GM23338 (cell line): Measurements from ENCODE around the genes JAK2, TPD52L3 and GLDC.

DNA sequence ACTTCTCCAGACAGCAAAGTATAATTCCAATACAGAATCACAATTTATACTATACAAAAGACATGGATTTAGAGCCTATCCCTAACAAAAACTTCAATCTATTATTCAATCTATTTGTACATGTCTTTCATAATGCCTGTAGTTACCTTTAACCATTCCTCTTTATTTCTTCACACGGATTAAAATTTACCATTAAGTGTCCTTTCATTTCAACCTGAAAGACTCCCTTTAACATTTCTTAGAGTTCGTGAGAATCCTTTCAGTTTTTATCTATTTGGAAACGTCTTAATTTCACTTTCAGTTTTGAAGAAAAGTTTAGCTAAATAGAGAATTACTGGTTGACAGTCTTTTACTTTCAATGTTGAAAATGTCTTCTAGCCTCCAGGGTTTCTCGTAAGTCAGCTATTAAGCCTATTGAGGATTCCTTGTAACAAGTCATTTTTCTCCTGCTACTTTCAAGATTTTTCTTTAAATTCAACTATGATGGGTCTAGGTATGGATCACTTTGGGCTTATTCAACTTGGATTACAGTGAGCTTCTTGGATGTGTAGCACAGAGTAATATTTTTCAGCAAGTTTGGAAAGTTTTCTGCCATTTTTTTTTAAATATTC is 48.6 kb downstream of the RFX3 start:
- PRO-cap = no peak
- RAMPAGE, long total RNA = no peak

GRCh38 chr9:3513486-3514077 is 12.2 kb downstream of the RFX3 start:
- PRO-cap = no peak
- RAMPAGE, long total RNA = no peak

DNA sequence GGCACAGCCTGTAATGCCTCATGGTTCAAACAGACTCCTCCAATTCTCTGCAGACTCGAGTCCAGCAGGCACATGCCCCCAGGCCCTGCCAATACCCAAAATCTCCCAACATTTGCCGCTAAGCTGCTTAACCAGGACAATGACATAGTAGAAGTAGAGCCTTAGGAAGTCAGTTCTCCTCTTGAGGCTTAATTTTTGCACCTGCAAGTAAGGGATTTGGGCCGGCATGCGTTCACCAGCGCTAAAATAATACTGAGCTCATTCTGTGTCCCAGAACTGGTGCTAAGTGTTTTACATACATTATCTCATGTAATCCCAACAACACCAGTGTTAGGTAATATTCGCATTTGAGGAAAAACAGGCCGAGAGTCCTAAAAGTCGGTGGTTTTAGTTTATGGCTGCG is 1.4 kb upstream of the RFX3 start:
- PRO-cap = bidirectional peak, plus-strand start at position 42 of the sequence, minus-strand start outside the sequence
- RAMPAGE, long total RNA = no peak

- PRO-cap = no peak
- RAMPAGE, long total RNA = no peak
These were observed 263.7 kb upstream of the RFX3 start for GRCh38 chr9:3789508-3789825.

GRCh38 chr9:4104181-4104982 is 195.5 kb downstream of the GLIS3 start:
- PRO-cap = no peak
- RAMPAGE, long total RNA = no peak

DNA sequence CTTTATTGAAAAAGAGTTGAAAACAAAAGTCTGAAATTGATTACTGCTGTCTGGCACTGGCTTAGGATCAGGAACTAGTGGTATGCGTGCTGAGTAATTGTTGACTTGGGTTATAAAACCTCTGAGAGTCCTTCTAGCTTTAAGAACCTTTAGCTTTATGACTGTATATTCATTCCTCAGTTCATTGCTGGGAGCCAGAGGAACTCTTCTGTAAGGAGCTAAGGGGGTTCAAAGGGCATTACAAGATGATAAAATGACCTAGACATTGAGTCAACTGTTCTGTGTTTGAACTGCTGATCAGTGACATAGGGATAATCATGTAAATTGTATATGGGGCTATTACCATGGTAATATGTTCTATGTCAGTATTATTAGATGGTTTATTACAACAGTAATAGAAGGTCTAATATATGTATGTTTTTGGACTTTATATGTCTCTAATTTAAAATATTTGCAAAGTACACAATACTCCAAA is 7.7 kb downstream of the SLC1A1 start:
- PRO-cap = no peak
- RAMPAGE, long total RNA = no peak

- PRO-cap = no peak
- RAMPAGE, long total RNA = no peak
These were observed 65.5 kb upstream of the PLPP6 start for GRCh38 chr9:4596535-4597007.

DNA sequence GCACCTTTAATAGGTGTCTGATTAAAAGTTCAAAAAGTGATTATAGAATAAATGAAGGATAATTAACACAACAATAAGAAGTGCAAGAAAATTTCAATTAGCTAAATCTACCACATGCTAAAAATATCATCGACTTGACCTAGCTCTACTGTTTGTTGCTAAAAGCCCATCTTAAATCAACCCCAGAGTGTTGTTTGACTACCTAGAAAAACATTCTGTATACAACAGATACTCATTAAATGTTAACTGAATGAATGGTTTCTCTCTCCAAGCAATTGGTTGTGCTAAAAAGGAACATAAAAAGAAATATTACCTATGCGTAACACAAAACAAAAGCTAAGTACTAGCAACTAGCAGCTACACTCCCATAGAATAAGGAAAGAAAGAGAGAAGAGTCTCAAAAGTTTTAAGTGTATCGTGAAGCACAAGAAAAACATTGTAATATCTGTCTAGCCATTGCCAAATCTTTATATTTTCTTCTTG is 5.5 kb upstream of the PLPP6 start:
- PRO-cap = unidirectional peak, plus-strand start at position 169 of the sequence
- RAMPAGE, long total RNA = no peak

DNA sequence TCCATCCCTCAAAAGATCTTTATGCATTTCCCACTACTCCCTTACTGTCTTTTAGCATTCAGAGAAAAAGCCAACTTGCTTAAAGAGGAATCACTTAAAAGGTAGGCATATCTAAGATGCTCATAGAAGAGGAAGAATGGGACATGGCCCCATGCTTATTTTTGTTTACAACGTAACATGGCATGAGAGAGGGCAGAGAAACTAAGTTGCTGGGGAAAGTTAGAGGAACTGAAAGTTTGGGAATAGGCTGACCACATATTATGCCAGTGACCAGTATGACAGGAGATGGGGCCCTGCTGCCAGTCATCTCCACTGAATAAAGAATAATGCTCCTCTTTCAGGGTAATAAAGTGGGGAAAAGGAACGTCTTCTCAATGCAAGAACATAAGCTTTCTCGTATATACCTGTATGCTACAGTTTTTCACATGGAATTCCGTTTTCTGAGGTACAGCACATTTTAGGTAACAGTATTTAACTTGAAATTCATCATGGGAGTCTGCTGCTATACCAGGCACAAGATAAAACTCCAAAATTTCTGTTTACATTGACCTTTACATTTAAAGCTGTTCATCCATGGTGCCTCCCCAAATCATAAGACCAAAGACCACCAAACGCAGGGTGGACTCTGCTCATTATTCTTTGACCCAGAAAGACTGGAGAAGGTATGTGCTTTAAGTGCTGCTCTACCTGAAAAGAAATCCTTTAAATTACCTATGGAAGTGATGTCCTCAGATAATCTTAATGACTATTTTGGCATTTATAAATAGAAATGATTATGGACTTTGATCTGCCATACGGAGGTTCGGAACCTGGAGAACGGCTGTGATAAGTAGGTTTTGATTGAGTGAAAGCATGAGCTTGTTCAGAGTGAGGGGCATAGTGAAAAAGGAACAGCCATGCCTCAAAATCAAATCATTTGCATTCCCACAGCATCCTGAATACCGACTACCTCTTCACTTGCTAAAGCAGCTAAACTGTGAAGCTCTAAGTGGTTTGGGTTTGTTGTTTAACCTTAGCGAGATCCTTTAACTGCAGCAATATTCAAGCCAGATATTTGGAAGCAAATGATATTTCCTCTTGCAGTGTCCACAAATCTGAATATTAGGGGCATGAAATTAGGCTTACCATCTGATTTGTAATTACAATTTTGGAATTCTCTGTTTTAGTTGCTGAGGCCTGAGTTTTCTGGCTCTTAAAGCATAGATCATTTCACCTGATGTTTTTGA is 1.9 kb downstream of the SPATA6L start:
- PRO-cap = unidirectional peak, plus-strand start at position 937 of the sequence
- RAMPAGE, long total RNA = no peak

DNA sequence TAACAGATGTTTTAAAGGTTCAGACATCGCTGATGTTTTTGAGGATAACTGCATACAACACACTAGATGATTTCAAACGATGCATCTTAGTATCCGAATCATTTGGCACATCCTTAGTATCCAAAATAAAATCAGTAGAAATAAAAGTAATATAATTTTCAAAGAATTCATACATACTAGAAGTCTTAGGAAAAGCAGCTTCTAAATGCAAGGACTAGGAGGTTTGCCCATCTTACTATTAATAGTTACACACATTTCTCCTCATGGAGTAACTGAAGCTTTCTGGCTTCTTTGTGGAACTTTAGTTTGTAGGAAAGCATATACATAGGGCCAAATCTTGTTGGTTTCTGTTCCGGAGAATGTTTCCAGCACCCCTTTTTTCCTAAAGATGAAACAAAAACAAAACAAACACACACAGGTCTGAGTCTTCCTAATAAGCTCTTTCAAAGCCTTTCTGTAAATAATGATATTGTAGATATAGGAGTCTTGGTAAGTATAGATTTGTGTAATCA is 28.2 kb downstream of the AK3 start:
- PRO-cap = no peak
- RAMPAGE, long total RNA = no peak

DNA sequence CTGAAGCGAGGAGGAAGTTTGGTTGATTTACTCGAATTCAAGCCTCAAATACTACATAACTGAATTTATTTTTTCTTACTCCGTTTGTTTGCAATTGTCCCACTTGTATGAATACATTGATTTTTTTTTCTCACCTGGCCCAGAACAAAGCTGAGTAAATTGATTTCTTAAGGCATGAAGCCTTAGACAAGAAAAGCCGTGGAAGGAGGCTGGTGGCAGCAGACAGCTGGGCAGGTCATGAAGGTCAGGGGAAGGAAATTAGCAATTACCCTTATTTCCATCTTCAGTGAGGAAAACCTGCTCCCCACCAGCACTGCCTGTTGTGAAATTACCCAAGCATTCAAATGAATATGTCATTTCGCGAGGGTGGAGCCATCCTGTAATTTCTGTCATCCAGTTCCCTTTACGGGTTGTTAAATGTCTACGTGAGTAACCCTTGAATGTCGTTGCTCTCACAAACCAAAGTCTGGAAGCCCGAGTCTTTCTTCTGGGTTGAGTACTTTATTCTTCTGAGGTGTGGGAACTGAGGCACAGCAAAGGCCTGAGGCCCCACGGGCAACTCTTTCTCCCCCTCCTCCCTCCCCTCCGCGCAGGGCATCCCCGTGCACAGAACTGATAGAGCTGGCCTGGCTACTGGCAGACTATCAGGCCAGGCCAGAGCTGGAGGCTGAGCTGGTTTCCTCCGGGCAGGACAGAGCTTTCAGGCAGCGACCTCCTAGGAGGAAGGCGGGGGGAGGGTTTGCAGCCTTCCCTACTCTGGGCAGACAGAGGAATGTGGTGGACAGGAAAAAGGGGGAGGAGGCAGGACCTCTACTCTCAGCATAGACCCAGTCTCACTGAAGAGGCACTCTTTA is 22.0 kb upstream of the AK3 start:
- PRO-cap = no peak
- RAMPAGE, long total RNA = no peak

DNA sequence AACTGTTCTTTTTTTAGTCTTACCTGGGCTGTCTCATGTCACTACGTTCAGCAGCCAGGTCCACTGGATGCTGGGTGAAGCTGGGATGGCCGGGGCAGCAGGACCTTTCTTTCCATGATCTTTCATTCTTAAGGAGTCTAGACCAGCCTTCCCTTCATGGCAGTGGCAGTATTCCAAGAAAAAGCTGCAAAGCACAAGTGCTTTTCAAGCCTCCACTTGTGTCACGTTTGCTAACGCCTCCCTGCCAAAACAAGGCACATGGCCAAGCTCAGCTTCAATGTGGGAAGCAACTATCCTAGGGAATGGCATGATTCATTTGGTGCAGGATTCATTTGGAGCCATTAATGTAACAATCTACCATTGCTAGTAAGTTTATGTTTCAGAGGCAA is 94.8 kb downstream of the RCL1 start:
- PRO-cap = no peak
- RAMPAGE, long total RNA = no peak

DNA sequence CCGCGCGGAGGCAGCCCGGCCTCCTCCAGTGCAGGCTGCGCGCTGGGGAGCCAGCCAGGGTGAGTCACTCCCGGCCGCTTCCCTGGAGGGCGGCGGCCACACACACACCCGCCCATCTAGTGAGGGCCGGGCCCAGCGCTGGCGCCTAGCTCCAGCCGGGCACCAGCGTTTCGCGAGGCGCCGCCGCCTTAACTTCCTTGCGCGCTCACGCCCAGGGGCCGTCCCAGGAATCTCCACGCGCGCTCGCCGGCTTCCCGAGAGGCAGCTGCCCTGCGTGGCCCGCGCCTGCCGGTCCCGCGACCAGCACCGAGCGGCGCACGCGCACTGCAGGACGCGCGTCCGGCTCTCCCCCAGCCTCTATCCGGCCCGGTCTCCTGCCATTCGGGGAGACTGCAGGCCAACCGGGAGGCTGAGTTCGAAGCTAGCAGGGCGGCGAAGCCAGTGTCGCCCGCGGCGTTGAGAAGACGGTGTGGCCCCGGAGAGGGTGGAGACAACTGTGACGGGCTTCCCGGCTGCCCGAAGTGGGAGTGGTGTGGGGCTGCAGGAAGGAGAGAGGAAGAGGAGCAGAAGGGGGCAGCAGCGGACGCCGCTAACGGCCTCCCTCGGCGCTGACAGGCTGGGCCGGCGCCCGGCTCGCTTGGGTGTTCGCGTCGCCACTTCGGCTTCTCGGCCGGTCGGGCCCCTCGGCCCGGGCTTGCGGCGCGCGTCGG is at the start of gene JAK2:
JAK2 (plus strand) TSS at position 566 of the 710 bp plus-strand sequence.
- PRO-cap = bidirectional peak, plus-strand start at position 67 of the sequence, minus-strand start outside the sequence; bidirectional peak, plus-strand start at position 380 of the sequence, minus-strand start at position 330 of the sequence
- RAMPAGE, long total RNA = no peak

GRCh38 chr9:5438754-5439309 is 1.1 kb upstream of the PLGRKT start:
- PRO-cap = no peak
- RAMPAGE, long total RNA = no peak

GRCh38 chr9:5757345-5758092 is 75.4 kb downstream of the ERMP1 start:
- PRO-cap = no peak
- RAMPAGE, long total RNA = no peak

- PRO-cap = no peak
- RAMPAGE, long total RNA = no peak
These were observed 10.9 kb upstream of the ERMP1 start for GRCh38 chr9:5843569-5844371.

DNA sequence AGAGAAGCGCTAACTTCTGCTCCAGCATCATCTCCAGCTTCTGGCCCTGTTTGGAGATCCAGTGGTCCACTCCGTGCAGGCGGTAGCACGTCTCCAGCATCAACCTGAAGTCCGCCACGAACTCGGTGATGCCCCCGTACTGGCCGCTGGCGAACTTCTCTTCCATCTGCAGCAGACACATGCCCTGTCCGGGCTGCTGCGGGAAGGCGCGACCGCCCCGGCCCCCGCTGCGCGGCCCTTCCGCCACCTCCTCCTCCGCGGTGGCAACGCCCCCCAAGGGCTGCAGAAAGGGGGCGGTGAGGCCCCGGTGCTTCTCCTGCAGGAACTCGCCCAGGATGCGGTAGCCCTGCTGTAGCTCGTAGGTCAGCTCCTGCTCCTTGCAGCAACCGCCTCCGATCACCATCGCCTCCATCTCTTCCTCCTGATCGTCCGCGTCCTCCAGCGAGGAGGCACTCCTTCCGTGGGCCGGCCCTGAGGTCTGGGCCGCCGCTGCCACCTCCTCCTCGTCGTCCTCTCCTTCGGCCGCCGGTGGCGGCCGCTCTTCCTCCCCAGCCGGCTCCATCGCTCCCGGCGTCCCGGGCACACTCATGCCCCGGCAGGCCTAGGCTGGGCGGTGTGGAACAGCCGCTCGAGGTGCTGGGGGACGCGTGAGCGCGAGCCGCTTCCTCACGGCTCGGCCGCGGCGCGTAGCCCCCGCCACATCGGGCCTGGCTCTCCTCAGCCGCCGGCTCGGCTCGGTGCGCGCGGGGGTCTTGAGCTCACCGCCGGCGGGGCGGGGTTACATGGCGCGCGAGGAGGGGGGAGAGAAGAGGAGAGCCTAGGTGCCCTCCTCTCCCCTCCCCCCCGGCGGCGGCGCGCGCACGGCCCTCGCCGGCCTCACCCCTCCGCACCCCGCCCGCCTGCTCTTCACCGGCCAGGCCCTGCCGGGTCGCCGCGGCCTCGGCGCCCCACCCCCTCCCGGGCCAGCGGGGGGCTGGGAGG is 793 bp downstream of the KIAA2026 start:
- PRO-cap = bidirectional peak, plus-strand start at position 310 of the sequence, minus-strand start at position 168 of the sequence; bidirectional peak, plus-strand start at position 452 of the sequence, minus-strand start at position 754 of the sequence; bidirectional peak, plus-strand start at position 909 of the sequence, minus-strand start at position 780 of the sequence
- RAMPAGE, long total RNA = no peak

DNA sequence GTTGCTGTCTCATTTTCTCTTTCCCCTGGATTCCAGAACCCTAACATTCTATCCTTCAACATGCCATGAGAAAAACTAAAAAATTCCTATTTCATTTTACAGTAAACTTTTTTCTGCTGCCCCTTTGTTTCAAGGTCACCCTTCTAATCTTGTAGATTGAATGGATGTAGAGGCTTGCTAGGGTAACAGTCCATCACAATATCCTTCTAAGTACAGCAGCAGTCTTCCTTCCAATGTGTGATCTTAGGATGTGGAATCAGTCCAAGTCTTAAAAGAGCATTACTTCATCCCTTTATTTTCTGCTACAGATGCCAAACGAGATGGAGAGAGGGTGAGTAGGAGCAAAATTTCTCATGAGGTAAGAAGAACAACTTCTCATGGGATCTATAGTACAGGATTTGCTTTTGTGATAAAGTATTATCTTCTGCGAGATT is 745 bp upstream of the IL33 start:
- PRO-cap = no peak
- RAMPAGE, long total RNA = no peak

- PRO-cap = no peak
- RAMPAGE, long total RNA = no peak
These were observed at the start of gene TPD52L3 for GRCh38 chr9:6328012-6328595. Gene TPD52L3, plus strand, starts transcription at chr9:6328375.

DNA sequence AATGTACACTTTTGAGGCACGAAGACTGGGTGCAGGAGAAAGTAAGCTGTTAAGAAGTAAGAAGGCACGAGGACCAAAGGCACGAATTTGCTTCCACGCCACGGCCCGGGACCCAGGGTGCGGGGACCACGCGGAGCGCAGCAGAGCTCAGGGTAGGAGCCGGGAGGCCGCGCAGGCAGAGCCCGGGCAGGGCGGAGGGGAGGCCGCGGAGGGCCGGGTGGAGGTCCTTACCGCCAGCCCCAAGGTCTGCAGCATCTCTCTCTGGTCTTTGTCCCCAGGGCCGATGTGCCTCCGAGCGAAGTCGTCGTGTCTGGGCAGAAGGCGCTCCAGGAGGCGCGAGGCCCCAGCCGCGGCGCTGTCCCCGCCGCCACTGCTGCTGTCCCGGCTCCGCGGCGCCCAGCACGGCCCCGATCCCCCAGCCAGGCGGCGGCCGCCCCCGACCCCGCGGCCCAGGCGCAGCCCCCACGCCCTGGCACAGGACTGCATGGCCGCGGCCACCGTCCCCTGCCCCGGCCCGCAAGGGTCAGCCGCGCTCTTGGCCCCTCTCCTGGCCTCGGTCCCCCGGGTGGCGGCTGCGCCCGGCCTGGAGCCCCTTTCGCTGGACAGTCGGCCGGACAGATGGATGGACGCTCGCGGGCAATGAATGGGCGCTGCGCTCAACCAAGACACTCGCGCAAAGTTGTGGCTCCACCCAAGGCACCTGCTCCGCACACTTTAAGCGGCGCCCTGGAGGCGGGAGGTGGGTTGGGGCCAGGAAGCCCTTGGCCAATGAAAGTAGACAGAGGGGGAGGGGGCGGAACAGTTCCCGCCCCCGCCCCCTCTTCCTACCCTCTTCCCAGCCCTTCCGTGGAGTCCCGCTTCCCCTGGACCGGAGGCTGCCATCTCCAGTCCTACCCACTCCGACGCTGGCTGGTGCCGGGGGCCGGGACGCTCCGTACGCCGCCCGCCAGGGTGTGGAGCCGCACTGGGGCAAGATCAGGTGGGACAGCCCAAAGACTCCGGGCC is at the start of gene GLDC:
GLDC (minus strand) TSS at position 716 of the 1,005 bp plus-strand sequence.
- PRO-cap = bidirectional peak, plus-strand start at position 143 of the sequence, minus-strand start at position 175 of the sequence; bidirectional peak, plus-strand start at position 239 of the sequence, minus-strand start at position 259 of the sequence; bidirectional peak, plus-strand start at position 497 of the sequence, minus-strand start at position 372 of the sequence; bidirectional peak, plus-strand start at position 899 of the sequence, minus-strand start at position 716 of the sequence
- RAMPAGE, long total RNA = no peak